Measurements from ENCODE around the gene EXD2.

- PRO-cap = no peak
- RAMPAGE, long total RNA, 3 experiments = no peak in any of the 3 experiments
Measured at GRCh38 chr14:68889659-68890031, 89.5 kb downstream of the ACTN1 start.

DNA sequence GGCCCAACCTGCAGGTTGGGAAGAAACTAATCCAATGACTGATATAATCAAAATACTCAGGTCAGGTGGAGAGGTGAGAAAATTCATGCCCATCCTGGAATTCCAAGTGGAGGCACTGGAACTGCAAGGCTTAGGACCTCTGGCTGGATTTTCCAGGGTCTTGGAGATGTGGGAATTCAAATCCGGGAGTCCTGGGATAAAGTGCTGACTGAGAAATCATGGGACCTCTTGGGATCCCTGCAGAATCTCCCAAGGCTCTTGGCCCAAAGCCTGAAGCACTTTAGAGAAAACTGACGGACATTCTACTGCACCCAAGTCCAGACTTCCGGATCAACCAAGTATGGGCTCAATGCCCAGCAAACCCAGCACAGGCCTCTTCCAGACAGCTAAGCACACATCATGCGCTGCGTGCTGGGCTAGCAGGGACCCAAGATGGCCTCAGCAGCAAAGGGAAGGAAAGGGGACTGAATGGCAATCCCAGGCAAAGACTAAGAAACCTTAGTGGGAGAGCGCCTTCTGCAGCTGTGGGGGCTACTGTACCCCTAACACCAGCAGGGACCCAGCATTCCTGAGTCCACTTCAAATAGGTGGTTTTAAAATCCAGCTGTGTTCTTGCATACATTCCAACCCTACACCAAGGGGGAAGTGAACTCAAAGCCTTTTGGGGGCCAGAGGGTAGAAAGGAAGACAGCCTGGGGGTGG, 84.9 kb downstream of the ACTN1 start:
- PRO-cap = no peak
- RAMPAGE, long total RNA, 3 experiments = no peak in any of the 3 experiments

- PRO-cap = no peak
- RAMPAGE, long total RNA, 3 experiments = no peak in any of the 3 experiments
Measured at GRCh38 chr14:68908133-68908530, 71.0 kb downstream of the ACTN1 start.

- PRO-cap = no peak
- RAMPAGE, long total RNA, 3 experiments = no peak in any of the 3 experiments
Measured at GRCh38 chr14:68908703-68909647, 70.1 kb downstream of the ACTN1 start.

- PRO-cap = no peak
- RAMPAGE, long total RNA, 3 experiments = no peak in any of the 3 experiments
Measured at GRCh38 chr14:68948674-68949255, 30.3 kb downstream of the ACTN1 start.

- PRO-cap = no peak
- RAMPAGE, long total RNA, 3 experiments = no peak in any of the 3 experiments
Measured at GRCh38 chr14:68961652-68962537, 17.2 kb downstream of the ACTN1 start.

GRCh38 chr14:68971278-68971879, 7.7 kb downstream of the ACTN1 start:
- PRO-cap = no peak
- RAMPAGE, long total RNA, 3 experiments = no peak in any of the 3 experiments

DNA sequence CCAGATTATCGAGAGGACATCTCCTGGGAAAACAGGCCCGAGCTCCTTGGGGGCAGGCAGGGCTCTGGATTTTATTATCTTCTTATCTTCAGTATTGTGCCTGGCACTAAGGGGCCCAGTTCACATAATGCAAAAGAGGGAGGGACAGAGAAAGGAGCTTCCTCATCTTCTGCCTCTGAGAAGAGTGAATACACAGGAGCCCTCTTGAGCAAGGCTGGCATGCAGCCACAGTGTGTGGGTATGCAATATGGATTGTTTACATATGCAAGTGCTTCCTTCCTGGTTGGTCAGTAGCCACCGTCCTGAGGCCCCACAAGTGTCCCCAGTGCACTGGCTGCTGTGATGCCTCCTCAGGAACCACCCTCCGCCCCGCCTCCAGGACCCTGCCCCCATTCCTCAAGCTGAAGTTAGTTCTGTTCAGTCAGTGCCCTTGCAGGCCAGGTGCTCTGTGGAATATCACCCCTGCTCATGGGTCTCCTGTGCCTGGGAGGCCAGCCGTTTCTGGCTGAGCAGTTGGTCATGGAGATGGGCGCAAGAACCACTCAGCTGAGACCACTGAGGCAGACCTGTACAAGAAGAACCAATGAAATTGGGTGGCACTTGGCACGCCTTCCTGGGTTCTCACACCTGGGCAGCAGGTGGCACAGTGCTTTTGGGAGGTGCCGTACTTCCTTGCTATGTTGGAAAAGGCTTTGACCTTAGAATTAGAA, 35.0 kb upstream of the ACTN1 start:
- PRO-cap = no peak
- RAMPAGE, long total RNA, 3 experiments = no peak in any of the 3 experiments

DNA sequence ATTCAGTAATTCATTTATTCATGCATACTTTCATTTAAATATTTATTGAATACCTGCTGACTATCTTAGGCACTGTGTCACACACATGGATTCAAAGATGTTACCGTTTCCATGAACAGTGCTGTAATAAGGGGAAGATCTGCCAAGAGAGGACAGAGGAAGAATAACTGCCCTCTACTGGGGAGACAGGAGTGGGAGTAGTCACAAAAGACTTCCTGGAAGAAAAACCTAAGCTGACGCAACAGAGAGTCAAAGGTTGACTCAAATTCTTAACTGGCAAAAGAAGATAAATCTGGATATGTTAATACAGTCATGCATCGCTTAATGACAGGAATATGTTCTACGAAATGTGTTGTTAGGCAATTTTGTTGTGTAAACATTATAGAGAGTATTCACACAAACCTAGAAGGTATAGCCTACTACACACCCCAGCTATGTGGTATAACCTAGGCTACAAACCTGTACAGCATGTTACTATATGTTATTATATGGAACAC, 51.6 kb downstream of the DCAF5 start:
- PRO-cap = no peak
- RAMPAGE, long total RNA, 3 experiments = no peak in any of the 3 experiments

GRCh38 chr14:69152476-69152851, 455 bp downstream of the DCAF5 start:
- PRO-cap = no peak
- RAMPAGE, long total RNA, 3 experiments = start-site peak on the minus strand in 1 of 3 experiments, at chr14:69152588-69152609 at its widest, 49 reads per replicate

DNA sequence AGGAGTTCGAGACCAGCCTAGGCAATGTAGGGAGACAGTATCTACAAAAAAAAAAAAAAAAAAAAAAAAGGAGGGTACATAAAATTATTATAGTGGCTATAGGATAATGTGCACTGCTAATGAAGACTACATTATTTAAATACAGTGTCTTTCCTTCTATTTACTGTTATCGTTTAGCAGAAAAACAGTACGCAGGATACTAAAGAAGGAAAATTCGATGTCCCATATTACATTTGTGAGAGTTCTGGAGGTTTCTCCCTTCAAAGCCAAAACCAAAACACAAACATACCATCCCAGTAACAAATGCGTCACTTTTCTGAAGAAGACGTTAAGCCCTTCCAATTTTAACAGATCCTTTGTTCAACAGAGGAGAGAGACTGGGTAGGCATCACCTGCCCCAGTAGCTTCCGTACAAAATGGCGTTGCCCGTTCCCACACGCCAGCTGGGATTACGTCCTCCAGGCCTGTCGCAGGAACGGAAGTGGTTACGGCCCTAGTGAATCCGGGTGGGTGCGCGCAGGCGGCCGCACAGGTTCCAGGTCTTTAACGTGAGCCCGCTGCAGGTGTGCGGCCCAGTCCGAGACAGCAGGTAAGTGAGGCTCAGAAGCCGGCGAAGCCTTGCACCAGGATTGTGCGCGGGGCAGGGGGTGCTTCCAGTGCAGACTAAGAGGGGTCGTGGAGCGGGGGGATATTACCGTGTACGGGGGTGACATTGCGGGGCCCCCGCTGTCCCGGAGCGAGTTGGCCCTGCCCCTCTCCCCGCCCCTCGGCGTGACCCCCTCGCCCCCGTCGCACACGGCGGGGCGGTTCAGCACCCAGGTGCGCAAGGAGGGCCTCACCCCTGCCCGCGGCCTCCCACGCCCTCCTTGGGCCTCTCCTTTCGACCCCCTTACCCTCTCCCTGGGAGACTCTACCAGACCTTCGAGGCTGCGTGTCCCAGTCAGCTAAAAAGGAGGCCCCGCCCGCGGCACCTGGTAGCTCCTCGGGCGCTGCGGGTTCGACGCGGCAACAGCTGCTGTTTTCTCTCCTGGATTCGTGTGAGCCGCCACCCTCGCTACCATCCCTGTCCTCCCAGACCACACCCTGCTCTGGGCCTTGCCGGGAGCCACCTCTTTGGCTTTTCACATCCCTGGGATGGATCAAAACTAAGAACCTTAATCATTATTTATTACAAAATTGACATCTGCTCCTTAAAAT, at the start of gene EXD2:
EXD2 (plus strand) TSS at position 496 of the 1,197 bp plus-strand sequence.
- PRO-cap = bidirectional peak, plus-strand start at position 575 of the sequence, minus-strand start at position 424 of the sequence
- RAMPAGE, long total RNA, 3 experiments = start-site peak on the plus strand in 3 of 3 experiments, centred at positions 523 to 537 of the sequence, 43 to 126 reads per replicate

DNA sequence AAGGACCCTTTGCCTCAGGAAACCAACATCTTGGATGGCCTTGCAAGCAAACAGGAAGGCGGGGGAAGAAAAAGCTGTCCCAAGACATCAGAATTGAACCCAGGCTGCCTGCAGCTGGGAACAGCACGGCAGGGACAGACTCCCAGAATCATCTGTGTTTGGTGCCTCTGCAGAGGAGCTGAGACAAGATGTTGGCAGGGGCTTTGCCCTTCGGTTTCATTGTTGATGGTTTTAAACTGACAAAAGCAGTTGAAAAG, 30.3 kb downstream of the GALNT16 start:
- PRO-cap = no peak
- RAMPAGE, long total RNA, 3 experiments = no peak in any of the 3 experiments

DNA sequence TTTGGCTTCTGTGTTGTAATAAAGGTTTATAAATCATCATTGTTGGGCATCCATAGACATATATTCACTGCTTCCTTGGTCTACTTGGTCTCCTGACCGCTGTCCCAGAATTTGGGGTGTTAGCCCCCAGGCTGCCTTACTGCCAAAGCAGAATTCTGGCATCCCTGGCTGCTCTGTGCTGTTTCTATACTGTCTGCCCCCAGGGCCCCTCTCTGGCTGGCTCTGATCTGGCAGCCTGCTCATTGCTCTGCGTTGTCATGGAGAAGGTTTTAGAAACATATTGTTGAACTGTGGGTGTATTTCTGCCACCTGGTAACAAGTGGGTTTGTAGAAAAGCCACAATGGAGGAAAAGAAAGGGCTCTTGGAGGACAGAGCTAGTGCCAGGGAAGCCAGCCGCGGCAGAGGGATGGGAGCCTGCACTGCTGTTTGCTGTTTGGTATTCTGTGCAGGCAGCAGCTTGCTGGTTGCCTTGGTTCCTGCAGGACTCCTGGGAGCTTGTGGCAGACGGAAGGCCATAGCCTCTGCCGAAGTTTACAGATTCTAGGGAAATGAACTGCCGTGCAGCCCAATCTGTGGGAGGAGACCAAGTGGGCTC, 15.2 kb downstream of the CCDC177 start:
- PRO-cap = no peak
- RAMPAGE, long total RNA, 3 experiments = no peak in any of the 3 experiments

DNA sequence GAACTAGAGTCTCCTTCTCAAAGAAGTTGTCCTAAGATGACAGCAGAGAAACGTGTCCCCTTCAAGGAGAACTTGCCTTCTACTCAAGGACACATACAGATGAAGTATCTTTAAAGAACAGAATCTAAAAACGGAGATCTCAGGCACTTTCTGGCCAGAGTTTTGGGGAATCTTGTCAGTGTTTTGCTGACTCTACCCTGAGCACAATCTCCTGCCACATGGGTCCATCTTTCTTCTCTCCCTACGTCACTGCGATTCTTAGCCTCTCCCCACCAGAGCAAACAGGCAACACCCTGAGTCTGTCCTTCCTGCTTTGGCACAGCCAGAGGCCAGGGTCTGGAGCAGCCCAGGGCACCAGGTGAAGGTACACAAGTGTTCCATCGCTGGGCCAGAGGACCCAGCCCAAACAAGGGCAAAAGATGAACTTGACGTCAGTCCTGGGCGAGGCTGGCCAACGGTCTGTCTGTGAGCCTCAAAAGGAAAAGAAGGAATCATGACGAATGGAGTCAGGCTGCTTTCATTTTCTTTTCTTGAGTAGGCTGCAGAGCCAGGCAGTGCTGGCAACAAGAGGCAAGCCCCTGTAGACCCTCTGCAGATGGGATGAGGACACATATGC, 12.7 kb upstream of the CCDC177 start:
- PRO-cap = no peak
- RAMPAGE, long total RNA, 3 experiments = no peak in any of the 3 experiments

- PRO-cap = no peak
- RAMPAGE, long total RNA, 3 experiments = no peak in any of the 3 experiments
Measured at GRCh38 chr14:69614473-69615064, 3.2 kb downstream of the SUSD6 start.

GRCh38 chr14:69631983-69632761, 20.8 kb downstream of the SUSD6 start:
- PRO-cap = no peak
- RAMPAGE, long total RNA, 3 experiments = no peak in any of the 3 experiments

- PRO-cap = no peak
- RAMPAGE, long total RNA, 3 experiments = no peak in any of the 3 experiments
Measured at GRCh38 chr14:69711719-69712288, 55.1 kb upstream of the SRSF5 start.

DNA sequence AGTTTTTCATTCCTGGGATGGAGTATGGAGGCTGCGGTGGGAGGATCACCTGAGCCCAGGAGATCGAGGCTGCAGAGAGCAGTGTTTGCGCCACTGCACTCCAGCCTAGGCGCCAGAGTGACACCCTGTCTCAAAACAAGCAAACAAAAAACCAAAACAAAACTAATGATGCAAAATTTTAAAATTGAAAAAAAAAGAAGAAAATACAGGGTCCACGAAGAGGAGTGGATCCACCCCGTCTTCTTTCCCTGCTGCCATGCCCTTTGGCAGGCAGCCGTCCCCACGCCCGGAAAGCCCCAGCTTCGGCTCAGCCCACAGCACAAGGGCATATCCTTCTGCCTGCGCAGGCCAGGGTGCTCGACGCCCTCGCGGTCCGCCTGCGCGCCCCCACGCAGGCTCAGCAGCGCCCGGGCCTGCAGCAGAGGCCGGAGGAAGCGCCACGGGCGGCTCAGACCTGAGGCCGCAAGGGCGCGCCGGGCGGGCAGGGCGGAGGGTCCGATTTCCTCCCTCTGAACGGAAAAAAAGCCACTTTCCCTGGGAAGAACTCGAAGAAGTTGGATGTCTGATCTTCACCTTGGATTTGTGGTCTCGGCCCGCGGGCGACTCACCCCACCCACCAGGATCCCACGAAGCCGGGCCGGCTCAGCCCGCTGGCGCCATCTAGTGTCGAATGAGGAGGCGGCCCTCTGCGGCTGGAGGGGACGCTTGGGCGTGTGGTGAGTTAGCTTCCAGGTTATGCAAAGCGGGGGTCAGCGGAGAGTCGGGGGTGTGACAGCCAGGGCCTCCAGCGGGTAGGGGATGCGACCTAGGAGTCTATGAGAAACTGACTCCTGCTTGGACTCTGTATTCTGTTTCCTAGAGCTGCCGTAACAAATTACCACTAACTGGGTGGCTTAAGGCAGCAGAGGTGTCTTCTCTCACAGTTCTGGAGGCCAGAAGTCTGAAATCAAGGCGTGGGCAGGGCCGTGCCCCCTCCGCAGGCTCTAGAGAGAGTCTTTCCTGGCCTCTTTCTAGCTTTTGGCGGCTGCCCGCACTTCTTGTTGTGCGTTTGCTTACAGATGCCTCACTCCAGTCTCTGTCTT, 40.1 kb upstream of the SRSF5 start:
- PRO-cap = no peak
- RAMPAGE, long total RNA, 3 experiments = no peak in any of the 3 experiments

DNA sequence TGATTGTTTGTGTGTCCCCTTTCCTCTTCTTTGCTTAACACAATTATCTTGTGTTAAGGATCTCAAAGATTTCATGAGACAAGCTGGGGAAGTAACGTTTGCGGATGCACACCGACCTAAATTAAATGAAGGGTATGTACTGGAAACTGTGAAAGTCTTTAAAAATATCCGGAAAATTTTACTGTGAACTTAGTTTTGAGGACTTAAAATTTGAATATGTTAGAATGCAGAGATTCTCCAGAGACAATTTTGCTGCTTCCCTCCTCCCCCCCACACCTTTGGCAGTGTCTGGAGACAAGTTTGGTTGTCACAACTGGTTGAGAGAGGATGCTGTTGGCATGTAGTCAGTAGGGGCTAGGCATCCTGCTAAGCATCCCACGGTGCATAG, 3.5 kb downstream of the SRSF5 start:
- PRO-cap = no peak
- RAMPAGE, long total RNA, 3 experiments = no peak in any of the 3 experiments

GRCh38 chr14:69772435-69772728, 5.4 kb downstream of the SRSF5 start:
- PRO-cap = no peak
- RAMPAGE, long total RNA, 3 experiments = no peak in any of the 3 experiments